ENCODE data around the gene SPHK1.

DNA sequence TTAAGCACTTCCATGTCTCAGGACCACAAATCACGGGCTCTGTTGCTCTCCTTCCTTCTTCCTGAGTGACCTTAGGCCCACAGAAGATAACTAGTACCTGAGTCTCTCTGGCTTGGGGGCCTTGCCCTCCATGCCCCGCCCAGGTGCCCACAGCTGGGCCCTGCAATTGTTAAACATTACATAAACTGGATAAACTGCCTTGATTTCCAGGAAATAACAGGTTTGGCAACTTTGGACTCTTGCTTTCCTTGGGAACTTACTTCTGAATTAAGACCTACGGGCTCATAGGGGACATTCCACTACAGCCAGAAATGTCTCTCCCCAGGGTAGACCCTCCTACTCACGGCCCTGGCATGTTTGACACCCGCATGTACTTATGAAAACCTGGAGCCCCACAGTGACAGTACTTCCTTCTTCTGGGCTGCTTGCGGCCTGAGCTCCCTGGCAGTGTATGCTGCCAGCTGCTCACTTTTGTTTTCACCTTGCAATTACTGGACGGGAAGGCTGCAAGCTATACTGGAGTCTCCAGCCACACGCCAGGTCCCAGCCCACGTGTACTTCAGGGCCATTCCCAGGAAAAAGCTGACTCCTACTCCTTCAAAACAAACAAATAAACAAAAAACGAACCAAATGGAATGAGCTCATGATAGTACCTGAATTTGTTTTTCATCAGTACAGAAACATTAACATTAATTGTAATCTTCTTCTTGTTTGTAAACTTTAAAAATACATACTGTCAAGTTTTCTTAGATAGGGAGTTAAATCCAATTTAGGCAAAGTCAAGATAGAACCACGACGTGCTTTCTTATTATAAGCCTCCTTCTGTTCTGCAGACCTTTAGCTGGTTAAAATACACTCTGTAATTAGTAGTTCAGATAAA, 2.2 kb upstream of the UBALD2 start:
- RRBS: no CpG with 5 or more reads among the region's 12 CpGs

DNA sequence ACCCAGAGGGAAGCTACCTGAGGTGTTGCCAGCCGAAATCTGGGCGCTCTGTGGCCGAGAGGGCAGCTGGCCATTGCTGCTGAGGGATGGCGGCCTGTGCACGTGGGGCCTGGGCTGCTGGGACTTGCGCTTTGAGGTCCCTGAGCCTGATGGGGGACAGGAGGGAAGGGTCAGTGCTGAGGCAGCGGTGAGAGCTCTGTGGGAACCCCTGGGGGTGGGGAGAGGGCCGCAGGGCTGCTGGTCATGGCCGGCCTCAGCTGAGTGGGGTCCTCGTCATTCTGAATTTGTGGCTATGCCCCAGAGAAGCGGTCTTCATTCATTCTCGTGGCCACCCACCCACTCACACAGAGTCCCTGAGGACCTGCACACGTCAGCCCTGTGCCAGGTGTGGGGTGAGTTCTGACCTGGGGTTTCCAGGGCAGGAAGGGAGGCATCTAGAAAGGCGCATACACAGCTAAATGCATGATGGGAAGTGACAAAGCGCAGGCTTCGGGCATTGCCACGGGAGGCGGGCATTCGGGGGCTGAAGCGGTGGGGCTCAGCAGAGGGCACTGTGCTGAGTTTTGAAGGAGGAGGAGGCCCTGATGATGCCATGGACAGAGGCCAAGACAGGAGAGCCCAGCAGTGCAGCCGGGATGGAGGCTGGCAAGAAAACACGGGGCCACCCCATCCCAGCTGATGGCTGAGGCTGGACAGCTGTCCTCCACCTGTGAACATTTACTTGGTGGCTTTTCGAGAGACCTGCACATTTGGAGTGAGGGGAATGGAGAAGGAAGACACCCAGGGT, 10.8 kb downstream of the UBALD2 start:
- RRBS: no CpG with 5 or more reads among the region's 23 CpGs

DNA sequence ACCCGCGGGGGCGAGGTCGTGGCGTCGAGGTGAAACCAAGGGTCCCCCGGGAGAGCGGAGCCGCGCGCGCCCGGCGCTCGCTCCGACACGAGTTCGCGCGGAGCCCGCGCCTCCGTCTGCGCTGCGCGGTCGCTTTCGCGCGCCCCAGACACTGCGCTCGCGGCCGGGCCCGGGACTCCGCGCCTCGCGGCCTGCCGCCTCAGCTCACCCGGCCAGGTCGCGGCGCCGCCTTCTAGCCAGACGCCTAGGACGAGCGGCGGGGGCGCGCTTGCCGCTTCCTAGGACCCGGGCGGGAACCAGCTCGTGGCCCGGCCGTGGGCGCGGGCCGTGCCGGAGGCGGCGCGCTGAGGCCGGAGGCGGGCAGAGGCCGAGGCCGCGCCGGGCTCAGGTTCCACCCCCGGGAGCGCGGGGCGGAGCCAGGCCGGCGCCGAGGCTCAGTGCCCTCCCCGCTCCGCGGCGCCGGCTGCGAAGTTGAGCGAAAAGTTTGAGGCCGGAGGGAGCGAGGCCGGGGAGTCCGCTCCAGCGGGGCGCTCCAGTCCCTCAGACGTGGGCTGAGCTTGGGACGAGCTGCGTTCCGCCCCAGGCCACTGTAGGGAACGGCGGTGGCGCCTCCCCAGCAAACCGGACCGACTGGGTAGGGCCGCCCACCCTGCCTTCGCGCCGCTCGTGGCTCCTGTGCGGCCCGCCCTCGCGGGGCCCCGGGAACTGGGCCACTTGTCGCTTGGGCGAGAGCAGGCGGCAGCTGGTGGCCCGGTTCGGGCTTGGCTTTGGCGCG, at the start of gene SPHK1:
Gene SPHK1 (plus strand): TSS at position 437 of the 775 bp plus-strand sequence.
- RRBS: 2% methylated on average over 60 of the region's 116 CpGs

GRCh38 chr17:76398004-76398676, 13.7 kb downstream of the SPHK1 start:
- RRBS: no CpG with 5 or more reads among the region's 15 CpGs

DNA sequence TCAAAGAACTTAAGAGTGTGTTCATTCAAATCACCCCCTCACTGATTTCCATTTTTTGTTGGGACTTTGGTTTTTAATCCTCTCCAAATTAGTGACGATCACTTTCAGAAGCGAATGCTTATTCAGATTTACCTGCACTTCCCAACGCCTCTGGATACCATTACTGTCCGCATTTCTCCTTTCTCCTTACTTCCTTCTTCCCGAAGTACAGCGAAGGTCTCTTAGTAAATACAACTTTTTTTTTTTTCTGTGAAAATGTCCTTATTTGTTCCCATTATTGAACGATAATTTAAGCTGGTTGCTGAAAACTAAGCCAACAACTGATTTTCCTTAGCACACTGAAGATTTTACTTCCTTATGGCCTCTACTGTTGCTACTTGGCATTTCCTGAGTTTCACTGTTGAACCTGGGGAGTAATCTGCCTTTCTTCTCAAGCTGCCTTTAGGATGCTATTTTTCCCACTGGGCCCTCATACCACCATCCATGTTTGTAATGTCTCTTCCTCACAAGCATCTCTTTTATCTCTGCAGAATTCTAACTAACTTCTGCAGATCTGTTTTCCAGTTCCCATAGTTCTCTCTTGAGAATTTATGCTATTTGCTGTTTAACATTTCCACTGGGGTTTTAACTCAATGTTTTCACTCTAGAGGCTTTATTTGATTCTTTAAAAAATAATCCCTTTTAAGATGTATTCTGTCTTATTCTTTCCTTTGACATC, 26.1 kb downstream of the UBE2O start:
- RRBS: no CpG with 5 or more reads among the region's 7 CpGs

DNA sequence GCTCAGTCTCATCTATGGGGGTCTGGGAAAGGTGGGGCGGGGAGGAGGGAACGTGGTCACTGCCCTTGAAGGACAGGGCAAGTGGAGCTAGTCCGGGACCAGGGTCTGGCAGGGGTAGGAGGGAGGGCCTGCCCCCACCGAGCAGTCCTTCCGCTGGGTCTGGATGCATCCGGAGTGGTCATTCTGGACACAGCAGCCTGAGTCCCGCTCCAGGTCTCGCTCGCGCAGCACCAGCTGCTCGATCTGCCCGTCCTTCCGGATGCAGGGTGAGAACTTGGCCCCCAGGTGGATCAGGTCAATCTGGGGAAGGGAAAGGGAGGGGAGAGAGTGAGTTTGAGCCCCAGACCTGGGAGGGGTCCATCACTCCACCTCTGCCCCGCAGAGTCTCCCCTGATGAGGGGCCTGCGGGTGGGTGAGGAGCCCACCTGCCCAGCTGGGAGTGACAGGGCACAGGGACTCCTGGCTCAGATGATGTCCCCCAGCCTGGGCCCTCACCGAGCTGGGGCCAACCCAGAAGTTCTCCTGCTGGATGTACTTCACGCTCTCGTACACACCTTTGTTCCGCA, 6.9 kb downstream of the AANAT start:
- RRBS: 91% methylated on average over 8 of the region's 19 CpGs

DNA sequence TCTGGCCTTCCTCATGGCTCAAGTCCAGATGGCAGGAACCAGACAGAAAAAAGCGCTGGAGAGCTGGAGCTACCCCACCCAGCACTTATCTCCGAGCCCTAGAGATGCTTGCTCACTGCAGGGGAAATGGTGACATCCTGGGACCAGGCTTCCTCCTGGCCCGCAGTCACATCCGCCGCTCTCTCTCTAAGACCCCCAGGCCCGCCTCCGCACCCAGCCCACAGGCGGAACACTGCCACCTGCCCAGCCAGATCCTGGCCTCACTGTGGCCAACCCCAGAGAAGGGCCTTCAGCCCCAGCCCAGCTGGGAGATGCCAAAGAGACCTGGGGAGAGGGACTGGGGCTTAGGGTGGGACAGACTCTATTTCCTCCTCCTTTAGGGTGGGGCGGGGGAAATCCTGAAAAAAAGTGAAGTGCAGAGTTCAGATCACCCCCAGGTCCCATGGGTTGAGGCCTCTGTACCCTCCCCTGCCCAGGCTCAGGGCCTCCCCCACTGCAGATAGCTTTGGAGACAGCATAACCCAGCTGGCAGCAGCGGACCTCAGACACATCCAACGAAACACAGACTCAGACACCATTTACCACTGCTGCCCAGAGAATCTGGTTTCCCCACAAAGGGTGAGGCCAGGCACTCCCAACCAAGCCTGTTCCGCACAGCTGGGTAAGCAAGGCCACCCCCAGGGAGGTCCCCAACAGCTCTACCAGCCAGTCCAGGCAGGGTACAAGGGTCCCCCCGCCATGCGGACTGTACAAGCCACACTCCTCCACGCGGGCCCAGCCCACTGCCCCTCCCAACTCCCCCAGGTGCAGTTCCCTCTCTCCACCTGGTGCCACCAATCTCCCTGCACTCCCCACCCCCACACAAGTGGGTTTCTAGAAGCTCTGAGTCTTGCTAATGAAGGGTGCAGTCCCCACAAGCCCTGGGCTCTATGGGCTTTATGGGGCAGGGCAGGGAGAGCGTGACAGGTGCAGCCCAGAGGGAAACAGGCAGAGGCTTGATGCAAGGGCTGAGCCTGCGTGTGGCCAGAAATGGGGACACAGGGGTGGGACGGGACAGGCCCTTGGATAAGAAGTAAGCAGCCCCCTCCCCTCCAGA, 9.1 kb downstream of the RHBDF2 start:
- RRBS: no CpG with 5 or more reads among the region's 19 CpGs

- RRBS: no CpG with 5 or more reads among the region's 9 CpGs
Measured at GRCh38 chr17:76519357-76519823, 18.1 kb downstream of the CYGB start.

DNA sequence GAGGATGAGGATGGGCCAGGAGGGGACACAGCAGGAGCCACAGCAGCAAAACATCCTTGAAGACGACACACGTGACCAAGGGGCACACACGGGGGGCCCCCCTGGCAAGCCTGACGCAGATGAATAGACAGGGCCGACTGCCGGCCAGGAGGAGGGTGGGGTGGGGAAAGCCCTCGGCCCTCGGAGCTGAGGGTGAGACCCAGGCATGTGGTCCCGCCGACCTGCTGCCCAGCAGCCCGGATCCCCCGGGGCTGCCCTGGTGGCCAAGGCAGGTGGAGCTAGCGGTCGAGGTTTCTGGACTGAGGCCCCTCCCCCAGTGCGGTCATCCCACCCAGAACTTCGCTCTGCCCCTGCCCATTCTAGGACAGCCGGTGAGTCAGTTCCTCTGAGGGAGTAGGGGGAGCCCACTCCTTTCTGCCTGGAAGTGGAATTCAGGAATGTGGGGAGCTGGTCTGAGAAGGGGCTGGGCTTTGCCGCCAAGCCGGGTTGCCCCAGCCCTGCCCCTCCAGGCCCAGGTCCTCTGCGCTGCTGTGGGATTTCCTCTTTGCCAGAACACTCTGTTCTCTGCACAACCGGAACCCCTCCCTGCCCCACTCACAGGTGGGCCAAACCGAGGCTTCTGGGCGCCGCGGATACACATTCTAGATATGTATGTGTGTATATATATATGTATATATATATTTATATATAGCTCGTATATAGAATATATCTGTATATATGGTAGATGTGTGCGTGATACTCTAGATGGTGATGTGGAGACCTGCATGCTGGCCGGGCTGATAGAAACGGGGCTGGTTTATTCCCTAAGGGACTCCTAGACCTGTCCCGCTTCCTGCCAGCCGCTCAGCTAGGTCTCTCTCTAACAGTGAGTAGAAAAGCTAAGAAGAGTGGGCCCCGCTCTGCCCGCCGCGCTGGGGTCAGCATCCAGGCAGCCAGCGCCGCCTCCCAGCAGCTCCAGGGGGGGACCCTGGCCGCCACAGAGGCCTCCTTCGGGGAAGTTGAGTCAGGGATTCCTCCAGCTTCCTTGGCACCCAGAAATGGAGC, 9.7 kb downstream of the CYGB start:
- RRBS: 17% methylated on average over 8 of the region's 39 CpGs

DNA sequence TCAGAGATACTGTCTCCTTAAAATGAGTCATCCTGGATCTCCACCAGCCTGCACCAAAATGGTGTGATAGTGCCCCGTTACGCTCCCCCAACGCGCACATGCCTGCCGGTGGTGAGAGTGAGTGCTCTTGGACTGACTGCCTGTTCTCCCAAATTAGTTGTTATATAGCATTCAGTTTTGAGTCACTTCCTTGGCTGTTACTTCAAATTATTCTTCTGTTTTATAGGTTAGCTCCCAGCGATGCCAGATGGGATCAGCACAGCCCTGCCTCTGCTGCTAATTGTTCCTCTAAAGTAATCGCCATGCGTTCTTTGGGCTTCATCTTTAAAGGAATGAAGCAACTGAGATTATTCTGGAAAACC, 22.8 kb downstream of the ST6GALNAC2 start:
- RRBS: no CpG with 5 or more reads among the region's 8 CpGs

GRCh38 chr17:76695231-76695951, 15.4 kb downstream of the MXRA7 start:
- RRBS: no CpG with 5 or more reads among the region's 13 CpGs

DNA sequence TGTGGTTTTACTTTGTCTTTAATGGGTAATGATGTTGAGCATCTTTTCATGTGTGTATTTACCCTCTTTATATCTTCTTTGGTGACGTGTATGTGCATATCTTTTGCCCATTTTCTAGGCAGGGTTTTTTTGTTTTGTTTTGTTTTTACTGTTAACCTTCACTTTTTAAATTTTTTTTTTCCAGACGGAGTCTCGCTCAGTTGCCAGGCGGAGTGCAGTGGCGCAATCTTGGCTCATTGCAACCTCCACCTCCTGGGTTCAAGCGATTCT, 35.5 kb downstream of the MFSD11 start:
- RRBS: no CpG with 5 or more reads among the region's 6 CpGs

- RRBS: 8% methylated on average over 3 of the region's 10 CpGs
Measured at GRCh38 chr17:76841762-76842486, 26.3 kb upstream of the MGAT5B start.

- RRBS: no CpG with 5 or more reads among the region's 7 CpGs
Measured at GRCh38 chr17:77097645-77098241, 43.0 kb upstream of the SEC14L1 start.

GRCh38 chr17:77098791-77099439, 41.9 kb upstream of the SEC14L1 start:
- RRBS: no CpG with 5 or more reads among the region's 7 CpGs

DNA sequence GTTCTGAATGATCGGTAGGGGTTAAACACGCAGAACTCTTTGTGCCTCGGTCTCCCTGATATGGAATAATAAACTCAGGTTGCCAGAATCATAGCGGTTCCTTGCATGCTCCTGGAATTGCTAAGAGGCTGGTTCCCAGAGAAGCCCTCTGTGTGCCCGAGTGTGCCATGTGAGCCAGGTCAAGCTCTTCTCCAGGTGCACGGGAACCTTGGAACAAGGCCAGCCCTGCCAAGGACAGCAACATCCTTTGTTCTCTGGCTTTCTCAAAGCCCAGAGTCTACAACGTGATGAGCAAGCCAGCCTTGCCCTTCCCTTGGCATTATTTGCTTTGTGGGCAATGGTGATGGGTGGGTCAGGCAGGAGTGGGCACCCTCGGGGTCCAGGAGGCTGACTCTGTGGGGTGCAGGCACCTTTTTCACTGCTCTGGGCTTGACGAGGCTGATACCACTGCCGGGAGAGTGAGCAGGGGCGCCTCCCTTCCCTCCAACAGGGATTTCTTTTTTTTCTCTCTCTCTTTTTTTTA, 14.2 kb upstream of the SEC14L1 start:
- RRBS: no CpG with 5 or more reads among the region's 11 CpGs

DNA sequence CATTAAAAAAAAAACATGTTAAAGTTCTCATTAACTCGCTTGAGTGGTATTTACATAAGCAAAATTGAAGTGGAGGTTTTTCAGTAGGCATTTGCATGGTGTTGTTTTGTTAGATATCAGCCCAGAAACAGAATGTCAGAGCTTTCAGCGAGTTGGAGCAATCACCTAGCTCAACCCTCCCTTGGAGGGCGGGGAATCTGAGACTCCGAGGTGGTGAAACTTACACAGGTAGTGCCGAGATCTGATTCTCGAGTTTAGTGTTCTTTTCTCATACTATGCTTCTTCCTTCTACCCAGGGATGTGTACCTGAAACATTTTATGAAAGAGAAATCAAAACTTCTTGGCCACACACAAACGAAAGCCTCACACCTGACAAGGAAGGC, 6.6 kb downstream of the SEC14L1 start:
- RRBS: no CpG with 5 or more reads among the region's 7 CpGs

GRCh38 chr17:77371578-77371894, 90.2 kb downstream of the SEPTIN9 start:
- RRBS: no CpG with 5 or more reads among the region's 9 CpGs

- RRBS: 2% methylated on average over 46 of the region's 103 CpGs
Measured at GRCh38 chr17:77372731-77373718, 91.7 kb downstream of the SEPTIN9 start.

GRCh38 chr17:77391610-77392311, 110.5 kb downstream of the SEPTIN9 start:
- RRBS: no CpG with 5 or more reads among the region's 8 CpGs